Myometrial cell (primary cell): ENCODE data around the gene BPIFB1.

GRCh38 chr20:32482320-32483149 is 102.6 kb downstream of the NOL4L start:
- RAMPAGE, long total RNA = no peak

- RAMPAGE, long total RNA = no peak
Measured at GRCh38 chr20:32484062-32484498, 101.1 kb downstream of the NOL4L start.

DNA sequence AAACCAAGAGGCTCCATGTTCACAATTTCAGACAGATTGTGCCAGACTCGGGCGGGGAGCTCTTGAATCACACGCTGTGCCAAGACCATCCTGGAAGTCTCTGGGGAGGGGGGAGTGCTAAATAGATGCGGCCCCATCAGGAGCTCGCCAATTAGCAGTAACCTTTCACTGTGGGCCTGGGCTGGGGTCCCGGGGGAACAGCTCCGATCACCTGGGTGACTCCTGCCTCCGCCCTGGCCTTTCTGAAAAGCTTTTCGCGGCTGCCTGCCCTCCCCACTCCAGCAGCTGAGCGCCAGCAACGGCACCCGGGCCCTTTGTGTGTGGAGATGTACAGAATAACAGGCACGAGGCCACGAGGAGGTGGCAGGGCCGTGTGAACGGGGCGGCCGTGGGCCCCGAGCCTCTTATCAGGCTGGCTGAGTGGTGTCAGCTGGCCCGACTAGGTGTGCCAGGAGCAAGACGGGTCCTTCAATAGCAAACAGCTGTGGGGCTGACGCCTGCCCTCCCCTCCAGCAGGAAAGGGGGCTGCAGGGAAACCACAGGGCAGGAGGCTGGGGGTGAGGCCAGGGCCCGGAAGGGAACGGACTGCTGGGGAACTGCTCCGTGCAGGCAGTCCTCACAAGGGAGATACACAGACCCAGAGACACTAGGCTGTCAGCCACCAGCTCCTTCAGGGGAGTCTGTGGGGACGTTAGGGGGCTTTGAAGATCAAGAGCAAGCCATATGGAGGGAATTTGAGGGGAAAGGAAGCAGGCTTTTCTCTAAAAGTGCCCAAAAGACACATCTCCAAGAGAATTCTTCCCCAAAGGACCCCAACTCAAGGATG is 56.8 kb downstream of the NOL4L start:
- RAMPAGE, long total RNA = no peak

- RAMPAGE, long total RNA = no peak
Measured at GRCh38 chr20:32535217-32535897, 49.8 kb downstream of the NOL4L start.

DNA sequence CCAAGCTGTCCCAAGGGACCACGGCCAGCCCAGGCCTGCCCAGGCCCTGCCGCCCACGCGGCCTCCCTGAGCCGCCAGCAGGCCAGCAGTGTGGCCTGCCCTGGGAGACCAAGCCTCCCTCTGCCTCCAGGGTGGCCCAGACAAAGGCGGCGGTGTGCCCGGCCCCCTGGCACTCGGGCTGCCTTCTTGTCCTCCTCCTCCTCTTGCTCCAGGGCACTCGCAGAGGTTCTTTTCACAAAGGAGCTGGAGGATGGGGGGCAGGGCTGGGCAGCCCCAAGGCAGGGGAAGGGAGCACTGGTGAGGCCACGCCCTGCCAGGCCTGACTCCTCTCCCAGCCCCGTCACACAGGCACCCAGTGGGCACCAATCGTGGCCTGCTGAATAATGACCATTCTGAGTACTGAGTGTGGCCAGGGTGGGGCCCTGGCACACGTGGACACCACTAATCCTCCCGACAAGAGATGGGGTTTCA is 25.3 kb downstream of the NOL4L start:
- RAMPAGE, long total RNA = no peak

DNA sequence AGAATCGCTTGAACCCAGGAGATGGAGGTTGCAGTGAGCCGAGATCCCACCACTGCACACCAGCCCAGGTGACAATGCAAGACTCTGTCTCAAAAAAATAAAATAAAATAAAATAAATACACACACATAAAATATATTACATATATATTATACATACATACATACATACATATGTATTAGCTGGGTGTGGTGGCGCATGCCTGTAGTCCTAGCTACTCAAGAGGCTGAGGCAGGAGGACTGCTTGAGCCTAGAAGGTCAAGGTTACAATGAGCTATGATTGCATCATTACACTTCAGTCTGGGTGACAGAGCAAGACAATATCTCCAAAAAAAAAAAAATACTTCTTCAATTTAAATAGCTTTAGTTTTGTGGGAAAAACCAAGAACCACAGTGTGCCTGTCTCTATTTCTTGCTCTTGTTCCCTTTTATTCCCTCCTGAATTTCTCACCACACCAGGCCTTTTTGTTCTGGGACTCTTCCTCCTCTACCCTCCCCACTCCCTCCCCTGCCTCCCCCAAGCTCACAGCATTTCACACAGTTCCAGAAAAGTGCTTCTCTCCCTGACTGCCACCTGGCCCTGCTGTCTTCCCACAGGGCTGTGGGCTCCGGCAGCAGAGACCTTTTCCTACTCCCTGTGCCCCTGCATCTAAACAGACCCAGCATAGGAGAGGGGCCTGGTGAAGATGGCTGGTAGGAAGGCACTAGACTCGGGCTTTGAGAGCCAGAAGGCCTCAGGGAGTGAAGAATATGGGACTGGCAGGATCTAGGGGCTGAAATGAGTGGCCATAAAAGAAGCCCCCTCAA is 1.3 kb downstream of the C20orf203 start:
- RAMPAGE, long total RNA = no peak

DNA sequence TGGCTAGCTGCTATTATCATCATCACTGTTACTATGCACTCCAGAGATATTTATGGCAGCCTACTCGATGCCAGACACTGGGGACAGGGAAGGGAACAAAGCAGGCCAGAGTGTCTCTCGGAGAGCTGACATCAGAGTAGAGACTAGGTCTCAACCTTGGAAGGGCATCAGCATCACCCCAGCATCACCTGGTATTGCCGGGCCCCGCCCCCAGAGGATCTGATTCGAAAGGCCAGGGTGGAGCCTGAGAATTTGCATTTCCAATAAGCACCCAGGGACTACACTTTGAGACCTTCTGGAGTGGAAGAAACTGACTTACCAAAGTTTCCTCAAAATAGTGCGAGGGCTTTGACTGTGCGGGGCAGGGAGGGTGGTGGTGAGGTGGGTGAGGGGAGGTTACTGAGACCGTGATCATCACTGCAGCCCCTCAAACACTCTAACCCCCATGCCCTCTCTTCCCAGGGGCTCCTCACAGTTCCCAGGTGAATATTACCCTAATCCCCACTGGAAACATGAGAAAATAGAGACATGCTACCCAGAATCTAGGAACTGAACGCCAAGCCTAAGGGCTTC is 629 bp upstream of the COMMD7 start:
- RAMPAGE, long total RNA = no peak

GRCh38 chr20:32804779-32805766 is 14.7 kb upstream of the MAPRE1 start:
- RAMPAGE, long total RNA = no peak

GRCh38 chr20:33282896-33283270 is at the start of gene BPIFB1:
Gene BPIFB1 (plus strand): TSS chr20:33283214.
- RAMPAGE, long total RNA = no peak

- RAMPAGE, long total RNA = no peak
Measured at GRCh38 chr20:33507541-33508349, 17.8 kb downstream of the CBFA2T2 start.

DNA sequence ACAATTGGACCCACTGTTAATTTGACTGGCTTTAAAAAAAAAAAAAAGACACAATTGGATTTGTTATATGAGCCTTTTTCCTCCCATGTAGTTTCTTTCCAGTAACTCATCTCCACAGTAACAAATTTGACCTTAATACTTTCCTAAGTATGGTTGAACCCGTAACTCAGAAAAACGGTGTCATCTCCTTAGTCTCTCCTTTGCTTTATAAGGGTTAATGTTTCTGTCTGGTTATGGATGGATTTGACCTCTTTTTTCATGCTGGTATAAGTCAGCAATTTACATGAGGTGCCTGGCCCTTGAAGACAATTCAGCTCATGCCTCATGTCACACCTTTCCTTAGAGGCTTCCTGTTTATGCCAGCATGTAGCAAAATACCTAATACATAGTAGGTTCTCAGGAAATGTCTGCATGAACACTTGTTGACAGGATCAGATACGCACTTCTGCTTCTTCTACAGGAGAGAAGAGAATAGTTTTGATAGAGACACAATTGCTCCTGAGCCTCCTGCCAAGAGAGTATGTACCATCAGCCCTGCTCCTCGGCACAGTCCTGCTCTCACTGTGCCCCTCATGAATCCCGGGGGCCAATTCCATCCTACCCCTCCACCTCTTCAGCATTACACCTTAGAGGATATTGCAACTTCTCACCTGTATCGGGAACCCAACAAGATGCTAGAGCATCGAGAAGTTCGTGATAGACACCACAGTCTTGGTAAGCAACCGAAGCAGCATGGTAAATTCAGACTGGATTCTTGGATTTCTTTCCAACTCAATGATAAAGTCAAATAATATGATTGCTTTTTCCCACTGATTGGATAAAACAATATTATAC is 37.6 kb upstream of the C20orf144 start:
- RAMPAGE, long total RNA = no peak

- RAMPAGE, long total RNA = no peak
Measured at GRCh38 chr20:33647524-33648425, 14.4 kb upstream of the C20orf144 start.

- RAMPAGE, long total RNA = no peak
Measured at GRCh38 chr20:33654880-33655324, 7.2 kb upstream of the C20orf144 start.

DNA sequence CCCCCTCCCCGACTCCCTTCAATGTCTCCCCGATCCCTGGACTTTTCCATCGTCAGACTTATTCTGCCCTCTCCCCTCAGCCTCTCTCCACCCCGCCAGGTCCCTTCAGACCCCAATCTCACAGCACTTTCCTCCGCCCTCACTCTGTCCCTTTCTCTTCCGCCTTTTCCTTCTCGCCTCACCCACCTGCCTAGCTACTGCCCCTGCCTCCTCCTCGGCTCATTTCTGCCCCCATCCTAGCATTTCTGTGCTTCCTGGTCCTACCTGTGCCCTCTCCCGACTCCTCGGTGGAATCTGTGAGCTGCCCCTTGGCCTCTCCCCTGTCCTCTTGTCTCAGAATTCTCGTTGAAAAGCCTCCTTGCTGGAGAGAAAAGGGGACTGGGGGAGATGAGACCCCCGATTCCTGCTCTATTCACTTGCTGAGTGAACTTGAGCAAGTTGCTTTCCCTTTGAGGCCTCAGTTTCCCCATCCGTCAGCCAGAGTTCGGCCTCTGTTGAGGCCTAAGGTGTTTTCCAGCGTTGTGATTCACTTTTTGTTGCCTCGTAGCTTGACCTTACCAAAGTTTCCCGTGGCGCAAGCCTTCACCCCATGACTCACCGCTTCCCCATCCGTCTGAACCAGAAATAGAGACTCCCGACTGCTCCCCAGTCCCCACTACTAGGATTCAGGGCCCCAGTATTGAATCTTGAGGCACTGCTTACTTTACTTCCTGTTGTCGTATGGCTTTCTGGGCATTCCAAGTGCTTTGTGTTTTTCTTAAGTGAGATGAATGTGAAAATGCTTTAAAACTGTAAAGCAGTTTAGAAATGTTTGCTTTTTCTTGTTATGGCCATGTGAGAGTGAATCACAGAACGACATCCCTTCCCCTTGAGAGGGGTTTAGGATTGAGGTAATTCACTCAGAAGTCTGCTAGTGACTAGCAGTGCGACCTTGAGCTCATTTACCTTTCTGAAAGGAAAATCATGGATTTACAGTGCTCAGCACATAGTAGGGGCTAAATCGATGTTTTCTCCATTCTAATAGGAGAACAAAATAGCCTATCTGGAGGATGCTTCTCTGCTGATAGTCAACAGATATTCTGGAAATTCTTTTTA is 998 bp downstream of the CHMP4B start:
- RAMPAGE, long total RNA = no peak

DNA sequence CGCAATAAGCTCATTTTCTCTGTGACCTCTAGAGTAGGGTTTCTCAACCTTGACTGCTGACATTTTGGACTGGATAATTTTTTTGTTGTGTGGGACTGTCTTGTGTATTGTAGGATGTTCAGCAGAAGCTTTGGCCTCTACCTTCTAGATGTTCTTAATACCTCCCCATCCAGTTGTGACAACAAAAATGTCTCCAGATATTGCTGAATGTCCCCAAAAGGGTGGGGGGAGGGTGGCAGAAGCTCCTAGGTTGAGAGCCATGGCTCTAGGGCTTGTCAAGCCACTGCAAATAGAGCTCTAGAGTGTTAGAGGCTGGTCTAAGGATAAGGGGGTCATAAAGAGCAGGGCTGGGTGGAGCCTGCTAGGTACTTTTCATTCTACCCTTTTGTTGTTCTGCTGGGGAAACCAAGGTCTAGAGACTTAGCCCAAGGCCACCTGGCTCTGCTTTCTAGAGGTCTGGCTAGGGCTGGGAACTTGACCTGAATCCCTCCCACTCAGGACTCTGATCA is 13.5 kb downstream of the CHMP4B start:
- RAMPAGE, long total RNA = no peak

- RAMPAGE, long total RNA = no peak
Measured at GRCh38 chr20:33829437-33830302, 18.5 kb downstream of the CHMP4B start.

DNA sequence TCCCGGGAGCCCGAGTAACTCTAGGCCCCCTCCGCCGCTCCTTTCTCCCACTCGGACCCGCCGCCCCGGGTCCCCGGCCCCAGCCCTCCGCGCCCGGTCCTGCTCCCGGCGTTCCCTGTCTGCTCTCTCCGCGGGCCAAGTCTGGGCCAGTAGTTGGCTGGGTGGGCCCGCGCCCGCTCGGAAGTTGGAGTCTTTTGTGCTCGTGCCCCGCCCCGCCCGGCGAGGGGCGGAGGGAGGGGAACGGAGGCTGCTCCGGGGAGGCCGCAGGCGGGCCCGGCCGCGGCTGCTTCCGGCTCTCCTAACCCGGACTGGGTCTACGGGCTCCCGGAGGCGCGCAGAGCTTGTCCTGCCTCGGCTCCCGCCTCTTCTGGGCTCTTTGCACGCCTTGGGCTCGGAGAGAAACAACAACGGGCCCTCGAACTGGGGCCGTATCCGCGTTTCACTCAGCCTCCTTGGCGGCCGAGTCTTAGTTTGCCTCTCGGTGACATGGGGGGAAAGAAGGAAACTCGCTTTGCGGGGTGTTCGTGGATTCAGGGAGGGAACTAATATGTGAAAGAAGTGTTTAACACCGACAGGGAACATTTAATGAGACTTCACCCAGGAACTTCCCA is 654 bp downstream of the RALY start:
- RAMPAGE, long total RNA = no peak

GRCh38 chr20:34215757-34216550 is 25.3 kb upstream of the ASIP start:
- RAMPAGE, long total RNA = no peak

- RAMPAGE, long total RNA = no peak
Measured at GRCh38 chr20:34337978-34338418, 25.1 kb upstream of the ITCH start.

GRCh38 chr20:34707121-34707823 is 3.1 kb downstream of the TP53INP2 start:
- RAMPAGE, long total RNA = no peak